Heart left ventricle (tissue), 7 donors: ENCODE measurements around the gene RARRES1.

DNA sequence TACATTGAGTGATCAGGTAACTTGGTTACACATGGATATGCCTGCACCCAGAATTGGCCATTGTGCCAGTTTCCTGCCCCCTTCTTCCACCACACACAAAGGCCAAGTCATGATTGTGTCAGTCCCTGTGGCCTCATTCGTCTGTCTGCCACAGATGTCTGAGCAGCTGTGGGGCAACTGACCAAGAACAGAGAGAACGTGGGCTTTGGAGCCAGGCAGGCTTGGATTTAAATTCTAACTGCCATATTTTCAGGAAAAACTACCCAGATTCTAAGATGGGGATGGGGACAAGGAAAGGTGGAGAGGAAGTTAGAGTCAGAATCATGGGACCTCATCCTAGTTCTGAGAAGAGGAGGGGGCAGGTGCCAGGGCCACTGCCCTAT lies 27.0 kb downstream of the CCNL1 start:
- PRO-cap, 6 experiments, result no peak in any of the 6 experiments
- RAMPAGE, long total RNA, 2 experiments, result no peak in any of the 2 experiments
- RRBS, result no CpG with 5 or more reads among the region's 2 CpGs

DNA sequence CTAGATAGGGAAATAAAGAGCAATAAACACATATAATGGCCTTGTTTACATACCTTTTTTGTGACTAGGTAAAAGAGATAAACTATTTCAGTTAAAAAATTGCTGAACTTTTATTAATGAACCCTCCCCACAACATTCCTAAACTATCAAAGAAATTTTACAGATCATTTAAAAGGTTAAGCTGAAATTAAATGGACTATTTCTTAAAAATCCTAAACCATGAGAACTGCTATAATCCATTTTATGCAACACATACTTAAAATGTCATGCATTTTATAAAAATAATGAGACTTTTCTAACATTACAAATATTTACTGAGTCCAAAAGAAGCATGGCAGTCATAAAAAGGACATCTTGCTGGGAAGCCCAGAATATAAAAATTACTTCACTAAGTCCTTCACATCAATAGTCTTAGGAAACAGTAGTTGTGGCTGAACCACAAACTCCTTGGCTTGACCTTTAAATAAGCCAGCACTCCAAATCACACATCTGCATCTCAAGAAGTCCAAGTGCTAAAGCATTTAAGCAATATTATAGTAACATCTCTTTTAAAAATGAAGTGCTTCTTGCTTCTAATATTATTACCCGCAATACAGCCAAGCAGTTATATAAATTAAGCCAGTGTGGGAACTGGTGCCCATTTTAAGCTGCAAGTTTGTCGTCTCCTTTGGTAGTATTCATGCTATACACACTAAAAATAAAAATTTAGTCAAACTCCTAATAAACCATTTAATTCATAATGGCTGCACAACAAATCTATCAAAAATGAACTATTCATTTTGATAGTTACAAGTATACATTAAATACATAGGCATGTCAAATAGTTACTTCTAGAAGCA lies 8.8 kb downstream of the CCNL1 start:
- PRO-cap, 6 experiments, result no peak in any of the 6 experiments
- RAMPAGE, long total RNA, 2 experiments, result no peak in any of the 2 experiments
- RRBS, result no CpG with 5 or more reads among the region's 2 CpGs

GRCh38 chr3:157157264-157158706 lies 2.2 kb downstream of the CCNL1 start:
- PRO-cap, 6 experiments, result no peak in any of the 6 experiments
- RAMPAGE, long total RNA, 2 experiments, result no peak in any of the 2 experiments
- RRBS, result no CpG with 5 or more reads among the region's 6 CpGs

DNA sequence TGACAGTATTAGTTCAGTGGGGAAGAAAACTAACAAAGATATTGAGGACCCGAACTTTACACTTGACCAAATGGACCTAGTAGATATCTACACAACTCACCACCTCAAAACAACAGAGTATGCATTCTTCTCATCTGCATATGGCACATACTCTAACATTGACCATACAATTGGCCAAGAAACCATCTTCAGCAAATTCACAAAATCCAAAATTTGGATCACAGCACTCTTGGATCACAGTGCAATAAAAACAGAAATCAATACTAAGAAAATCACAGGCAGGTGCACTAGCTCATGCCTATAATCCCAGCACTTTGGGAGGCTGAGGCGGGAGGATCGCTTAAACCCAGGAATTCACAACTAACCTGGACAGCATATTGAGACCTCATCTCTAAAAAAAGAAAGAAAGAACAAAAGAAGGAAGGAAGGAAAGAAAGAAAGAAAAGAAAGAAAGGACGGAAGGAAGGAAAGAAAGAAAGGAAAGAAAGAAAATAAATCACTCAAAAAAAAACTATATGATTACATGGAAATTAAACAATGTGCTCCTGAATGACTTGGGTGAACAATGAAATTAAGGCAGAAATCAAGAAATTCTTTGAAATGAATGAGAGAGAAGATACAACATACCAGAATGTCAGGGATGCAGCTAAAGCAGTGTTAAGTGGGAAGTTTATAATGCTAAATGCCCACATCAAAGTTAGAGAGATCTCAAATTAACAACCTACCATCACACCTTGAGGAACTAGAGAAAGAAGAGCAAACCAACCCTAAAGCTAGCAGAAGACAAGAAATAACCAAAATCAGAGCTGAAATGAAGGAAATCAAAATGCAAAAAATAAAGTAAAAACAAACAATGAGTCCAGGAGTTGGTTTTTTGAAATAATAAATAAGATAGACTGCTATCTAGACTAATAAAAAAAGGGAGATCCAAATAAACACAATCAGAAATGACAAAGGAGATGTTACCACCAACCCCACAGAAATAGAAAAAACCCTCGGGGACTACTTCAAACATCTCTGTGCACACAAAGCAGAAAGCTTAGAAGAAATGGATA lies 29.4 kb upstream of the CCNL1 start:
- PRO-cap, 6 experiments, result no peak in any of the 6 experiments
- RAMPAGE, long total RNA, 2 experiments, result no peak in any of the 2 experiments
- RRBS, result no CpG with 5 or more reads among the region's 5 CpGs

DNA sequence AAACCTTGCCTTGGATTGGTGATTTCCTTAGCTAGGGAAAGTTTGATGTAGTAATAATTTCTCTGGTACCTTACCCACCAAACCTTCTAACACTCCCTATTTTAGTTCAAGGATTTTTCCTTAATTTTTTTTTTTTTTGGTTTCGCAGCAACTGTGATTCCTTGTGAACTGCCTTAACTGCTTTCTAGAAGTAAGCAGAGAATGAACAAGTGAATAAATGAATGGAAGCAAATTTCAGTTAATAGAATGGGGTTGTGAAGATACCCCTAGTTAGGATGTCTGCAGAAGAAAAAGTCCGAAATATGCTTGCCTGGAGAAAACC lies 35.1 kb upstream of the PTX3 start:
- PRO-cap, 6 experiments, result no peak in any of the 6 experiments
- RAMPAGE, long total RNA, 2 experiments, result no peak in any of the 2 experiments
- RRBS, result no CpG with 5 or more reads among the region's 2 CpGs

DNA sequence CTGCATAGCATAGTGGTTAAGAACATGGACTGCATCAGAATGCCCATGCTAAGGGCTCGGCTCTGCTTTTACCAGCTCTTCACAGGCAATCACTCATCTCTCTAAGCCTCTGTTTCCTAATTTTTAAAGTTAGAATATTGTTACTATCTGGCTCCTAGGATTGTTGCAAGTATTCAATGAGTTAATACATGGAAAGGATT lies 23.7 kb downstream of the VEPH1 start:
- PRO-cap, 6 experiments, result no peak in any of the 6 experiments
- RAMPAGE, long total RNA, 2 experiments, result no peak in any of the 2 experiments
- RRBS, result no CpG with 5 or more reads among the region's 1 CpG

DNA sequence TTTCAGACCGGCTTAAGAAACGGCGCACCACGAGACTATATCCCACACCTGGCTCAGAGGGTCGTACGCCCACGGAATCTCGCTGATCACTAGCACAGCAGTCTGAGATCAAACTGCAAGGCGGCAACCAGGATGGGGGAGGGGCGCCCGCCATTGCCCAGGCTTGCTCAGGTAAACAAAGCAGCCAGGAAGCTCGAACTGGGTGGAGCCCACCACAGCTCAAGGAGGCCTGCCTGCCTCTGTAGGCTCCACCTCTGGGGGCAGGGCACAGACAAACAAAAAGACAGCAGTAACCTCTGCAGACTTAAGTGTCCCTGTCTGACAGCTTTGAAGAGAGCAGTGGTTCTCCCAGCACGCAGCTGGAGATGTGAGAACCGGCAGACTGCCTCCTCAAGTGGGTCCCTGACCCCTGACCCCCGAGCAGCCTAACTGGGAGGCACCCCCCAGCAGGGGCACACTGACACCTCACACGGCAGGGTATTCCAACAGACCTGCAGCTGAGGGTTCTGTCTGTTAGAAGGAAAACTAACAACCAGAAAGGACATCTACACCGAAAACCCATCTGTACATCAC lies 86.2 kb downstream of the SHOX2 start:
- PRO-cap, 6 experiments, result no peak in any of the 6 experiments
- RAMPAGE, long total RNA, 2 experiments, result no peak in any of the 2 experiments
- RRBS, result no CpG with 5 or more reads among the region's 17 CpGs

DNA sequence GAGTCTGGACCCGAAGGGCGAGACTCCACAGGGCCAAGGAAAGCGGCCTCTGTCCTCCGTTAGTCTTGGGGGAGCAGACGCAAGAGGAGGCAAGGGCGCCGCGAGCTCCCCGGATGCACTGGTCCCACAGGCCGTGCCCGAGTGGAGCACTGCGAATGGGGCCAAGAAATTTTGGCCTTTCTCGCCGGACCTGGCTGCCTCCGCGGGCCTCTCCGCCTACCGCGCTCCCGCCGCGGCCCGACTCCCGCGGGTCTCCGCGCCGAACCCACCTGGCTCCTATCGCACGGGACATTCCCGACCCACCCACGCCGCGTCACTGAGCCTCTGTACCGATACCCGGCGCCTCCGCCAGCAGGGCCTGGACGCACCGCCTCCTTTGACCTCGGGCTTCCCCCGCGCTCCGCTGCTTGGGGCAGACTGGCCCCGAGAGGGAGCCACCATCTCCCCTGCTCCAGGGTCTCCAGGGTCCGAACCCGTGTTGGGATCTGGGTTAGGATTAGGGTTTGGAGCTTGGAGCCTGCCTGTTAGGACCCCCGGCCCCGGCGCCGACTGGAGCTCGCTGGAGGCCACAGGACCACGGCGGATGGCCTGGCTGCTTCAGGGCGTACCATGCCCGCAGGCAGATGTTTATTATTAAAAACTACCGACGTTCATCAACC lies 11.8 kb downstream of the SHOX2 start:
- PRO-cap, 6 experiments, result no peak in any of the 6 experiments
- RAMPAGE, long total RNA, 2 experiments, result no peak in any of the 2 experiments
- RRBS, result 19% methylated on average over 6 of the region's 58 CpGs

GRCh38 chr3:158104917-158105503 lies 1.2 kb downstream of the SHOX2 start:
- PRO-cap, 6 experiments, result no peak in any of the 6 experiments
- RAMPAGE, long total RNA, 2 experiments, result no peak in any of the 2 experiments
- RRBS, result 3% methylated on average over 12 of the region's 34 CpGs

DNA sequence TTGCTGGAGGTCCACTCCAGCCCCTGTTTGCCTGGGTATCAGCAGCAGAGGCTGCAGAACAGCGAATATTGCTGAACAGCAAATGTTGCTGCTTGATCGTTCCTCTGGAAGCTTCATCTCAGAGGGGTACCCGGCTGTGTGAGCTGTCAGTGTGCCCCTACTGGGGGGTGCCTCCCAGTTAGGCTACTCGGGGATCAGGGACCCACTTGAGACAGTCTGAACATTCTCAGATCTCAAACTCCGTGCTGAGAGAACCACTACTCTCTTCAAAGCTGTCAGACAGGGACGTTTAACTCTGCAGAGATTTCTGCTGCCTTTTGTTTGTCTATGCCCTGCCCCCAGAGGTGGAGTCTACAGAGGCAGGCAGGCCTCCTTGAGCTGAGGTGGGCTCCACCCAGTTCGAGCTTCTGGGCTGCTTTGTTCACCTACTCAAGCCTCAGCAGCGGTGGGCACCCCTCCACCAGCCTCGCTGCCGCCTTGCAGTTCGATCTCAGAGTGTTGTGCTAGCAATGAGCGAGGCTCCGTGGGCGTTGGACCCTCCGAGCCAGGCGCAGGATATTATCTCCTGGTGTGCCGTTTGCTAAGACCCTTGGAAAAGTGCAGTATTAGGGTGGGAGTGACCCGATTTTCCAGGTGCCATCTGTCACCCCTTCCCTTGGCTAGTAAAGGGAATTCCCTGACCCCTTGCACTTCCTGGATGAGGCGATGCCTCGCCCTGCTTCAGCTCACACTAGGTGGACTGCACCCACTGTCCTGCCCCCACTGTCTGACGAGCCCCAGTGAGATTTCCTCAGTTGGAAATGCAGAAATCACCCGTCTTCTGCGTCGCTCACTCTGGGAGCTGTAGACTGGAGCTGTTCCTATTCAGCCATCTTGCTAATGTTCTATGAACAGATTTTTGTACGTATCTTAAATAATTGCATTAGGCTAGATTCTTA lies 219.9 kb downstream of the RSRC1 start:
- PRO-cap, 6 experiments, result no peak in any of the 6 experiments
- RAMPAGE, long total RNA, 2 experiments, result no peak in any of the 2 experiments
- RRBS, result no CpG with 5 or more reads among the region's 25 CpGs

DNA sequence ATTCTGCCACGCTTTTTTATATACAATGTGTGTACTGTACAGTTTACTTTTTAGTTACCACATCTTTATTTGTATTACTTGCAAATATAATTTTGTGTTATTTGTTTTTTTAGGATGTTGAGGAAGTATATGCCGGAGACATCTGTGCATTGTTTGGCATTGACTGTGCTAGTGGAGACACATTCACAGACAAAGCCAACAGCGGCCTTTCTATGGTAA lies 11.8 kb downstream of the LXN start:
- PRO-cap, 6 experiments, result no peak in any of the 6 experiments
- RAMPAGE, long total RNA, 2 experiments, result no peak in any of the 2 experiments
- RRBS, result no CpG with 5 or more reads among the region's 3 CpGs

DNA sequence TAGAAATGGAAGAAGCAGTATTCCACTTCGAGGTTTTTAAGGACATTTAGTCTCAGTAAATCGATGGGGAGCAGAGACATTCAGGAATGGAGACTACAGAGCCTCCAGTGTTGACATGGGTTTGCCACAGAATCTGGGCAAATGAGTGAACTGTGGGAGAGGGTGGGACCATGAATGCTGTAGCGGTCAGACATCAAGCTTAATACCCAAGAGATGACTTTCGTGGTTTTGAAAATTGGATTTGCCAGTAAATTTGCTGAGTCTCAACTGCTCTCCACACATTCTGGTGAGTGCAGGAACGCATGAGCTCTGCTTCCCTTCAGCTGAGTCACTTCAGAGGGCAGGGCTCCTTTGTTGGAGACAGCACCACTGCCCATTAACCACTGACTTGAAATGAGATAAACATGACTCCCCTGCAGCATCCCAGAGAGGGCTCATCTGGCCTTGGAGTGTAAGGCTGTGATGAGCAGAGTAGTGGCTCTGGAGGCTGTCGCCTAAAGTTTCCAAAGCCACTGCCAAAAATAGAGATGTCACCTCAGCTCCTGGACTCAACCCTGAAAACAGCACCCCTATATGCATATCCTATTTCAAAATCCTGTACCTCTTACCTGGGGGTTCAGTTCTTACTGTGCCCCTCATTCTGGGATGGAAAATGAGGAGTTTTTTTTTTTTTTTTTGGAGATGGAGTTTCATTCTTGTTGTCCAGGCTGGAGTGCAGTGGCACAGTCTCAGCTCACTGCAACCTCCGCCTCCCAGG lies 22.5 kb downstream of the RARRES1 start:
- PRO-cap, 6 experiments, result no peak in any of the 6 experiments
- RAMPAGE, long total RNA, 2 experiments, result no peak in any of the 2 experiments
- RRBS, result no CpG with 5 or more reads among the region's 7 CpGs

DNA sequence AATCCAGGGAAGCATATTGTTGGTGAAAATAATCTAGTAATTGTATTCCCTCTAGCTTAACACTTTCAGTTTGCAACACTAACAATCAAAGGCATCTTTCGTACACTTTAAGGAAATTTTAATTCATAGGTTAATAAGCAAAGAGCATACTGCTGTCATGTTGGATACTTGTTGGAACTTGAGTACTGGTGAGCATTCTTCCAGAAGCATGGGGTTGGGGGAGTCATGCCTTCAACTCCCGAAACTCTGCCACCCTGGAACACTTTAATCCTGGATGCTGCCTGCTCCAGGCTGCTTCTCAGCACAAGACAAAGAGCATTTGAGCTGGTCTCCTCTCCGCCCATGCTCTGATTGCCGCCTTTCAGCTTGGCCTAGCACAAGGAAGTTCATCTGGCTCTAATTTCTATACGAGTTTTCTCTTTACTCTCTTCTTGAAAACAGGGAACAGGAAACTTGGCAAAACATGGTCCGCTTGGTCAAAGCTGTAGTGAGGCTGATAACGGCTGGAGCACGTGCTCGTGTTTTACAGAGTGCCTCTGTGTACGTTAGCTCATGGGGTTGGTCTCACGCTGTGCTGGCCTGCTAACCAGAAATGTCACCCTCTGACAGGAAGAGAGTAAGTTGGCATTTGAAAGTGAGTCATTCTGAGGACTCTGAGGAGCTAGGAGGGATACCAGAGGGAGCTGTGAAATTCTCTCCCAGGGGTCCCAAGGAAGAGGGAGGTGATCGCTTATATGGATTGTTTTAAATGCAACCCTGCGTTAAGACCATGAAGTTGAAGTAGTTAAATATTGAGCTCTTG lies 19.2 kb downstream of the RARRES1 start:
- PRO-cap, 6 experiments, result no peak in any of the 6 experiments
- RAMPAGE, long total RNA, 2 experiments, result no peak in any of the 2 experiments
- RRBS, result no CpG with 5 or more reads among the region's 13 CpGs

GRCh38 chr3:158731971-158732919 lies at the start of gene RARRES1:
TSS of gene RARRES1 (minus strand) at chr3:158732457.
- PRO-cap, 6 experiments, result peak in 6 of 6 experiments; most common plus-strand start chr3:158732201 (in 4); most common minus-strand start chr3:158732101 (in 2)
- RAMPAGE, long total RNA, 2 experiments, result no peak in any of the 2 experiments
- RRBS, result 2% methylated on average over 74 of the region's 103 CpGs

GRCh38 chr3:159635022-159635383 lies 362.0 kb downstream of the IQCJ-SCHIP1 start:
- PRO-cap, 6 experiments, result peak in 1 of 6 experiments; most common plus-strand start chr3:159635237 (in 1)
- RAMPAGE, long total RNA, 2 experiments, result no peak in any of the 2 experiments
- RRBS, result no CpG with 5 or more reads among the region's 3 CpGs

DNA sequence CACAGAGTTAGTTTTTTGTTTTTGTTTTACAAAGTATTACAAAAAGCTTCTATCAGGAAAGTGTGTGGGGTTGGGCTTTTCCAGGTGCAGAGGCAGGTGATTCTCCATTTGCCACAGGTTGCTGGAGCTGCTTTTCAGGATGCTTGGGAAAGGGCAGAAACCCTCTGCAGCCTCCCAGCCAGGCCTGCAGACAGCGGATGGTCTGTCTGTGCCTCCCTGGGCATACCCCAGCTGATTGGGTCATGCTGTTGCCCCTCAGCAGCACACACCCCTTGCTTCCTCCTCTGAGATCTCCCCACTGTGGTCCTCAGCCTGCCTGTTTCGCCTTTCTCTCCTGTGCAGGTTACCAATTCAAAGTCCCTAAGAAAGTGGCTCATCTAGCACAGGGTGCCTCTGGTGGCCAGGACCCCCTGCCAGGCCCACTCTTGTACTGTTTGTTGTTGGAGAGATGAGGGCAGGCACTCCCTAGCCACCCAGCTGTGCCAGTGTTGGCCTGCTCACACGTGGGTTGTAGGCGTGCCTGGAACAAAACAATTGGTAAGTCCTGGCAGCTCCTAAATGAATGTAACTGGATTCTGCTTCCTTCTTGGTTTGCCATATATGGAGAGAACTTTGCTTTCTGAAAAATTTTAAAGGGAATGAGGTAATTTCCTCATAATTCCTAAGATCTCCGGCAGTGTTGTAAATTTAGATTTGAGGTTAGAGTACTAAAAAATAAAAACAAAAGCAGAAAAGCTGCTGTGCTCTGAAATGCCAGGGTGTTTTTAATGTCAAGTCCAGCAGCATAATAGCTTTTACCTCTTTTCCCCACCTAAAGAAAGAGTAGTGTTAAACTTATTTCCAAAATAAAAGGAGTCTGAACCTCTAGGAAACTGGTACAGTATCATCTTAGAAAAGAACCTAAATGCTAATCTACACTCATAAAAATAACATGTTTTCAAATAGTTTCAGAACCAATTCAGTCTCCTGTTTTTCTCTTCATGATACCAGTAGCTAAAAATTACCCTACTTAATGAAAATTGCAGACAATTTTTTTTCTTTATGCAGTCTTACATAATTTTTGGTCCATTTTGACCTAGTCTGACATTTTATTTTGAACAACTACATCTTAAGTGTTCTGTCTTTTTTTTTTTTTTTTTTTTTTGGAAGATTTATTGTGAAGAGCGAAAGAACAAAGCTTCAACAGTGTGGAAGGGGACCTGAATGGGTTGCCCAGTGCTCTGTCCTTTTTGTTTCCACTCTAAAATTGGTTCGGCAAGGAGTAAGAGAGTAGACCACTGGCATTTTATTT lies 449.6 kb upstream of the C3orf80 start:
- PRO-cap, 6 experiments, result peak in 2 of 6 experiments; most common plus-strand start position 655 of the sequence (in 1); most common minus-strand start position 484 of the sequence (in 1)
- RAMPAGE, long total RNA, 2 experiments, result no peak in any of the 2 experiments
- RRBS, result no CpG with 5 or more reads among the region's 7 CpGs

GRCh38 chr3:159850249-159850811 lies 374.9 kb upstream of the C3orf80 start:
- PRO-cap, 6 experiments, result peak in 1 of 6 experiments; most common plus-strand start chr3:159850724 (in 1); most common minus-strand start chr3:159850542 (in 1)
- RAMPAGE, long total RNA, 2 experiments, result no peak in any of the 2 experiments
- RRBS, result no CpG with 5 or more reads among the region's 11 CpGs

DNA sequence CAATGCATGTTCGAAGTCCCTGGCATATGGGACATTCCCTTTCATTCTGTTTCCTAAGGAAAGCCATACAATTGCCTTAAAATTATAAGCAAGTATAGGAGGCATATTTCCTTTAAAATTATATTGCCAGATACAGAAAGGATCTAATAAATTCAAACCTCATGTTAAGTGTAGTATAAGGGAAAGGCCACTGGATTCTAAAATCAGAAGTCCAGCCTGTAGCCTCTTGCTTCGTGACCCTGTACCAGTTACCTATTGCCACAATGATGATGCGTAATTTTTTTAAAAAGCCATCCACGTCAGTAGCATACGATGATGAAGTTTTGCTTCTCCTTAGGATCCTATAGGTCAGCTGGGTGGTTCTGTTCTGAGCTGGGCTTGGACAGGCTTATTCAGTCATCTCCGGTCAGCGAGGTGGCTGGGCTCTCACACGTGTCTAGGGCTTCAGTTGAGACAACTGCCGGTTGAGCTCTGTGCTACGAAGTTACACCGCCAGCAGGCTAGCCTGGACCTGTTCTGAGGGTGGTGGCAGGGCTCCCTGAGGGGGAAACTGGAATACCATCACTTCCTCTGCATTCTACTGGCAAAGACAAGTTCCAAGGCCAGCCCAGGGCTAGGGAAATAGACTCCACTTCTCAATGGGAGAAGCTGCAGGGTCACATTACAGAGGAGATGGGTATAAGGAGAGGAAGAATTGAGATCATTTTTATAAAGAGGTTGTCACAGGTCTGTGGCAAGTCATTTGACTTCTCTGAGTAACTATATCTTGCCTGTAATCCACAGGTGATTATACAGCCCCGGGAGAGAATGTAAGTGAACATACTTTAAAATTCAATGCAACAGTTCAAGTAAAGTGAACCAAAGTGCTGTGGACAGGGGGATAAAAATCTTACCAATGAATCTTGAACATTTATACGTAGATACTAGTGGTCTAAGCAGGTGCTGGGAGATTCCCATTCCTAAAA lies 343.5 kb upstream of the C3orf80 start:
- PRO-cap, 6 experiments, result peak in 3 of 6 experiments; most common plus-strand start position 447 of the sequence (in 2); most common minus-strand start position 513 of the sequence (in 1)
- RAMPAGE, long total RNA, 2 experiments, result no peak in any of the 2 experiments
- RRBS, result 10% methylated on average over 4 of the region's 13 CpGs

- PRO-cap, 6 experiments, result peak in 1 of 6 experiments; most common minus-strand start chr3:159894541 (in 1)
- RAMPAGE, long total RNA, 2 experiments, result no peak in any of the 2 experiments
- RRBS, result no CpG with 5 or more reads among the region's 4 CpGs
Observed at GRCh38 chr3:159894248-159894788, 330.9 kb upstream of the C3orf80 start.

GRCh38 chr3:159911104-159911839 lies 313.9 kb upstream of the C3orf80 start:
- PRO-cap, 6 experiments, result peak in 2 of 6 experiments; most common plus-strand start chr3:159911425 (in 1)
- RAMPAGE, long total RNA, 2 experiments, result no peak in any of the 2 experiments
- RRBS, result no CpG with 5 or more reads among the region's 8 CpGs